GM06990 (cell line): Measurements from ENCODE around the gene CFTR.

DNA sequence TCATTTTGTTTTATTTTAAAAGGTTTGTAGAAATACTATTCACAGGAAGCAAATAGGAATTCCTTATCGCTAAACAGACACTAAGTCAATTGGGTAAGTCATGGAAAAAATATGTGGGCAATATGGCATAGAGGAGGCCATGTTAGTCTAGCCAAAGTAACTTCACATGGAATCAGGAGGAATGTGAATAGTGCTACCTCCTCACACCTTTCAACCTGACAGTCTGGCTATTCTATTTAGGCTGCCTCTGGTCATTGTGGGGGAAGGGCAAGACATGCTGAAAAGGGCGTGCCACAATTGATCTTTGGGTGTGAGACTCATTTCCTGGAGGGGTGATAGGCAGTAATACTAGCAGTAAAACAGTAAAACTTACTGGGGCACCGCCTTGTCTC, 88.9 kb downstream of the TMEM168 start:
- RRBS = no CpG with 5 or more reads among the region's 3 CpGs

DNA sequence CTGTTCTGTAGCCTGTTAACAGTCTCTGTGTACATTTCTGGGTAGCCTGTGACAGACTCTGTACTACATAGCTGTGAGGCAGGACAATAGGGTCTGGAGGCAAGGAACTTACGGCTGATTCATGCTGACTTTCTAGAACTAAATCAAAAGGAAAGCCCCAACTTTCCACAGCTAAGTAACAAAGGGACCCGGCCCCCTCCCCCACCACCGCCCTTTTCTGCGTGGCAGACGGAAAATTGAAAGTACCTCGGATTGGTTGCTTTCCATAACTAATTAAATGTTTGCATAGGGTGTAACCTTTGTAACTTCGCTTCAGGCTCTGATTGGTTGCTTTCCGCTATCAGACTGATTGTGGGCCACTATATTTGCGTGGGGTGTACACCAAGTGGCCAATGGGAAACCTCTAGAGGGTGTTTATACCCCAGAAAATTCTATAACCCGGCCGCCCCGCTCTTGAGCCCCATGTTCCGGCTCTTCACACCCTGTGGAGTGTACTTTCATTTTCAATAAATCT, 1.5 kb upstream of the TMEM168 start:
- RRBS = no CpG with 5 or more reads among the region's 13 CpGs

DNA sequence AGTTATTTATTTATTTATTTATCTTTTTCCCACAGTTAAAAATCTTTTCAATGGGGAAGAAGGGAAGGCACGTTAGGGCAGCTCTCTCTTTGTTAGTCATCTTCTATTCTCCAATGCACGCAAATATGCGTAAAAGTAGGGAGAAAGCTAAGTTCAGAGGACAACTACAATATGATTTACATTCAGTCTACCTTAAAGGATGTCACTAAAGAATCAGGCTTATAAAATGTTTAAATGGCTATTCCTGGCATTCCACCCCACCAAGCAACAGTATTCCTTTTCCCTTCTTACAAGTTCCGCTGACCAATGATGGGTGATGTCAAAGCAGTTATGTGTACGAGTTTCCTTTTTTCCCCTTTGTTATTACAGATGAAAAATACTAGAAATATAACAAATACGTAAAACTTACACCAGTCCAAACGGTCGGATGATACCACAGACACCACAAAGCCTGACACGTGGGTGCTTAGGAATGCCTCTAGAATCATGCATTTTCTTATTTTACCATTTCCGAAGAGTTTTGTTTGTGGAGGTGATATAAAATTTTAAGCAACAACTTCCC, 485 bp upstream of the GPR85 start:
- RRBS = no CpG with 5 or more reads among the region's 10 CpGs

DNA sequence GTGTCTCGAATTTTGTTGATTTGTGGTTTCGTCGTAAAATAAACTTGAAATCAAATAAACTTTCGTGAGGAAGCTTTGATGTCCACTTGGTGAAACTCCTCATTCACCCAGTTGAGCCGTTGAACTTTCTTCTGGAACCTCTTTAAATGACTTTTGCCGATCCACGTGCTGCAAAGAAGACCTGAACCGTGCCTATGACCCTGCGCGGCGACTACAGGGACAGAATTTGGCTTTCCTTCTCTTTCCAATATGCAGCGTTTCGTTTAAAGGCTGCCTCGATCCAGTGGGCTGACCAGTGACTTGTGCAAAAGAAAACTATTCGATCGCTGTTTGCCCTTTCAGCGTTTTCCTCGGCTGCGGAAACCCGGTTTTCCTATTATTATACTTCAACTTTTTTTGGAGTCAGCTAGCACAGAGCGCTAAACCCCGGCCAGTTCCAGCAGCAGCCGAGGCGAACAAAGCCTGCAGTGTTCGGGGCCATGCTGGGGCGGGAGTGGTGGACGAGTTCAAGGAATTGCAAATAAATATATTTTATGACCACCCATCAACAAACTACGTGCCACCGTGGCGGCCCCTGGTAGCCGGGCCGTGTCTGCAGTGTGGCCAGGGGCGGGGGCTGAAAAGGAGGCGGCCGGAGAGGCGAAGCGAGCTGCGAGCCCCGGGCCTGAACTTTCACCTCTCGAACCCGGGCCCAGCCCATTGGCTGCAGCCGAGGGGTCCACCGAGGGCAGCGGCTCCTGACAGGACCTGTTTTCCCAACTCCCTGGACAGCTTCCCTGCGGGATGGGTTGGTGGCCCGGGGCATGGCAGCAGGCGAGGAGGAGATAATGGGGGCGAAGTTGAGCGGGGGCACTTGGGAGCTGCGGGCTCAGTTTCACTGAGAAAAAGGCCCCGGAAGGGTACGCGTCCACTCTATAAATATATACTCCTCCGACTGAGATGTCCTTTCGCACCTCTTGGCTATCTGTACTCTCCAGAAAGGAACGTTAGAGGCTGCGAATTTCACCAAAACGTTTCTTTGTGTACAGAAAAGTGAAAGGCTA, 164.3 kb upstream of the PPP1R3A start:
- RRBS = 43% methylated on average over 15 of the region's 58 CpGs

DNA sequence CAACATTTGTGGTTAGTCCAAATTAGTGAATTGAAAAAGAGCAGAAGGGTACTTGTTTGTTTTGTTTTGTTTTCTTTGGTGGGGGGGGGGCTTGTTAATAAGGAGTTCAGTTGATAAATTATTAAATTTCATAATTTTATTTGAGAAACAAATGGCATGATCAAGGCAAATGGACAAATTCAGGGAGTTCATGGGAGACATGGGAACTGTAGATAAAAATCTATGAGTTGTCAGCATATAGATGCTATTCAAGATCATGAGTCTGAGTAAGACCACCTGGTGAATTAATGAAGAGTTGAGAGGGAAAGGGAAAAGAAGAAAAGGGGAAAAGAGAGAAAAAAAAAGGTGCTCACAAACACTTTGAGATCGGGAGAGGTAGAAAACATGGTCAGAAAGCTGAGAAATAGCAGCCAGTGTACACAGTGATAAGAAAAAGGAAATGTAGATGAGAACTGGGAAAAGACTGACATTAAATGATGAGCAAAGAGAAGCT, 95.0 kb downstream of the FOXP2 start:
- RRBS = no CpG with 5 or more reads among the region's 1 CpG

- RRBS = no CpG with 5 or more reads among the region's 3 CpGs
Observed at GRCh38 chr7:114737416-114737724, 184.5 kb upstream of the MDFIC start.

GRCh38 chr7:114923125-114923871, 1.4 kb downstream of the MDFIC start:
- RRBS = no CpG with 5 or more reads among the region's 14 CpGs

GRCh38 chr7:114995647-114996592, 74.0 kb downstream of the MDFIC start:
- RRBS = no CpG with 5 or more reads among the region's 6 CpGs

- RRBS = no CpG with 5 or more reads among the region's 4 CpGs
Observed at GRCh38 chr7:116097288-116097833, 66.8 kb upstream of the TFEC start.

GRCh38 chr7:116501302-116501905, 1.9 kb downstream of the CAV2 start:
- RRBS = no CpG with 5 or more reads among the region's 6 CpGs

DNA sequence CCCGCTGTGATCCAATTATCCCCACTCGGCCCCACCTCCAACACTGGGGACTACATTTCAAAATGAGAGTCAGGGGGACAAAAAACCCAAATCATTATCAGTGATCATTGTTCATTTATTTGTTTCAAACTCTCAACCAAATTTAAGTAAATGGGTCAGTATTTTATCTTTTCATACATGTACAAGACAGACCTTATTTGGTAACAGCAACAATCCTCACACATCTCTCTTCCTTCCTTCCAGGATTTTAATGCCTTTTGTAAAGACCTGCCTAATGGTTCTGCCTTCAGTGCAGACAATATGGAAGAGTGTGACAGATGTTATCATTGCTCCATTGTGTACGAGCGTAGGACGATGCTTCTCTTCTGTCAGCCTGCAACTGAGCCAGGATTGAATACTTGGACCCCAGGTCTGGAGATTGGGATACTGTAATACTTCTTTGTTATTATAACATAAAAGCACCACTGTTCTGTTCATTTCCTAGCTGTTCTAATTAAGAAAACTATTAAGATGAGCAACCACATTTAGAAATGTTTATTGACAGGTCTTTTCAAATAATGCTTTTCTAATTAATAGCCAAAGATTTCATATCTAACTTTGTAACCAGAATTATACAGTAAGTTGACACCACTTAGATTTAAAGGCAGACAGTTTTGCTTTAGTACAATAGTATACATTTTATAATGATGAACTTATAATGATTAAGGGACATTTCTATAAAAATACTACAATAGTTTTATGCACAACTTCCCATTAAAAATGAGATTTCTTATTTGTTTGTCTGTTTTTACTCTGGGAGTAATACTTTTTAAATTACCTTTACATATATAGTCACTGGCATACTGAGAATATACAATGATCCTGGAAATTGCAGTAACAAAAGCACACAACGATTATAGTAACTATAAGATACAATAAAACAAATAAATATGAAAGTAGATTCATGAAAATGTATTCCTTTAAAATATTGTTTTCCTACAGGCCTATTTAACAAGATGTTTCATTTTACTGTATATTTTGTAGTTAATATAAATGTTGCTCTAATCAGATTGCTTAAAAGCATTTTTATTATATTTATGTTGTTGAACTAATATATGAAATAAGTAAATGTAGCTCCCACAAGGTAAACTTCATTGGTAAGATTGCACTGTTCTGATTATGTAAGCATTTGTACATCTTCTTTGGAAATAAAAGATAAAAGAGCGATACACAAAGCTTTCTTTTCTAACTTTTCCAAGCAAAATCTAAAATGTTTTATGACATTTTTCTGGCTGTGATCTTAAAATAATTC, 6.6 kb downstream of the CAV2 start:
- RRBS = no CpG with 5 or more reads among the region's 7 CpGs

DNA sequence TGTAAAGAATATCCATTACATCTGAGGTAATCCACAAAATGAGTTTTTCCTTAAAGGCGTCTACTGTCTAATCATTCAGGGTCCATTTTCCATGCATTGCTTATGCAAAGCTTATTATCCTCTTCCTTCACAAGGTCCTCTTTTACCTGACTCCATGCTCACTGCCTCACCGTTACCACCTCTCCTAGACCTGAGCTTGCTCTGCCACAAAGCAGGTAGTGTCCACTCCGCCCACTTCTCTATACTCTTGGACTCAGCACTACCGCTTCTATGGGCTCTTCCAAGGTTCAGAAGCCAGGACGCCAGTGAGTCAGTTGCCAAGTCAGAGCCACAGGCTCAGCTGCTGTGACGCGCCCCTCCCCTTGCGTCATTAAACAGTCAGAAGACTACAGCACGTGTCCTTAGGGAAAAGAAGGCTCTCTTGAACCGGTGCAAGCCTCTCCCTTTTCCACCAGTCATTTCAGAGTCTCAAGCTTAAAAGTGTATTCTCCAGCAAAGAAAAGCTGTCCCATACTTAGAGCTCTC, 41.2 kb upstream of the MET start:
- RRBS = no CpG with 5 or more reads among the region's 10 CpGs

GRCh38 chr7:116686739-116687507, 14.9 kb downstream of the MET start:
- RRBS = no CpG with 5 or more reads among the region's 7 CpGs

DNA sequence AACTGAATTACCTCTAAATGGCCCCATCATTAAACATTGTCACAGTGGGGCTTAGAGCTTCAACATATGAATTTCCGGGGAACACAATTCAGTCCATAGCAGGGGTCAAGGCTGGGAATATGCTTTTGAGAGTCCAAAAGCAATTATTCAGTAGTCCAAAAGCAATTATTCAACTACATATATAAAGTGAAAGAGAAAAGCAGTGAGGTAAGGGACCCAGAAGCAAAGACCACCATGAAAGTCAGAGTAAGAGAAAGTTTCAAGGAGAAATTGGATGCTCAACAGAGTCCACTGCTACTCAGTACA, 76.2 kb upstream of the CAPZA2 start:
- RRBS = no CpG with 5 or more reads among the region's 1 CpG

DNA sequence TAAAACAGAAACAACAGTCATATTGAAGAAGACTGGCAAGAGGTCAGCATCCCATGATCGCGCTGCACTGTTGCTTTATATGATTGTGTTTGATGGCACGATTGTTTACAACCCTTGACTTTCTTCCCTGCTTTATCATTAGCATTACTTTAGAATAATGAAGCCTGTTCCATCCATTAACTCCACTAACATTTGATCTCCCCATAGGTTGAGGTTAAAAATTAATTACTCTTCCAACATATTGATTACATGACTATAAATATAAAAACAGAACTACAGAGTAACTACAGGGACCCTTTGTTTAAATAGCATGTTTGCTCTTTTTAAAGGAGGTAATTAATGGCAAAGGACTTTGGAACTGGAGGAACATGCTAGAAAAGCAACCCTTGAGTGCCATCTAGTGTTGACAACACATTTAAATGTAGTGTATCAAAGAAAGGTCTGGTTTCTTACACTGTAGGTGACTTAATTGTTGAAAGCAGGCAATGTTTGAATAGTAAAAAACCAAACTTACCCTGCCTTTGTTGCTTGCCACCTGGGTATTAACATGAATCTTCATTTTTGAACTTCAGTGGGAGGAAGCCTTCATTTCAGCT, 52.8 kb upstream of the CAPZA2 start:
- RRBS = no CpG with 5 or more reads among the region's 3 CpGs

- RRBS = no CpG with 5 or more reads among the region's 1 CpG
Observed at GRCh38 chr7:117026490-117027021, 73.3 kb downstream of the ST7 start.

GRCh38 chr7:117072538-117073211, 119.4 kb downstream of the ST7 start:
- RRBS = no CpG with 5 or more reads among the region's 7 CpGs

DNA sequence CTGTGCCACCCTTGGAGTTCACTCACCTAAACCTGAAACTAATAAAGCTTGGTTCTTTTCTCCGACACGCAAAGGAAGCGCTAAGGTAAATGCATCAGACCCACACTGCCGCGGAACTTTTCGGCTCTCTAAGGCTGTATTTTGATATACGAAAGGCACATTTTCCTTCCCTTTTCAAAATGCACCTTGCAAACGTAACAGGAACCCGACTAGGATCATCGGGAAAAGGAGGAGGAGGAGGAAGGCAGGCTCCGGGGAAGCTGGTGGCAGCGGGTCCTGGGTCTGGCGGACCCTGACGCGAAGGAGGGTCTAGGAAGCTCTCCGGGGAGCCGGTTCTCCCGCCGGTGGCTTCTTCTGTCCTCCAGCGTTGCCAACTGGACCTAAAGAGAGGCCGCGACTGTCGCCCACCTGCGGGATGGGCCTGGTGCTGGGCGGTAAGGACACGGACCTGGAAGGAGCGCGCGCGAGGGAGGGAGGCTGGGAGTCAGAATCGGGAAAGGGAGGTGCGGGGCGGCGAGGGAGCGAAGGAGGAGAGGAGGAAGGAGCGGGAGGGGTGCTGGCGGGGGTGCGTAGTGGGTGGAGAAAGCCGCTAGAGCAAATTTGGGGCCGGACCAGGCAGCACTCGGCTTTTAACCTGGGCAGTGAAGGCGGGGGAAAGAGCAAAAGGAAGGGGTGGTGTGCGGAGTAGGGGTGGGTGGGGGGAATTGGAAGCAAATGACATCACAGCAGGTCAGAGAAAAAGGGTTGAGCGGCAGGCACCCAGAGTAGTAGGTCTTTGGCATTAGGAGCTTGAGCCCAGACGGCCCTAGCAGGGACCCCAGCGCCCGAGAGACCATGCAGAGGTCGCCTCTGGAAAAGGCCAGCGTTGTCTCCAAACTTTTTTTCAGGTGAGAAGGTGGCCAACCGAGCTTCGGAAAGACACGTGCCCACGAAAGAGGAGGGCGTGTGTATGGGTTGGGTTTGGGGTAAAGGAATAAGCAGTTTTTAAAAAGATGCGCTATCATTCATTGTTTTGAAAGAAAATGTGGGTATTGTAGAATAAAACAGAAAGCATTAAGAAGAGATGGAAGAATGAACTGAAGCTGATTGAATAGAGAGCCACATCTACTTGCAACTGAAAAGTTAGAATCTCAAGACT, at the start of gene CFTR:
Gene CFTR (plus strand): TSS at position 765 of the 1,138 bp plus-strand sequence.
- RRBS = 34% methylated on average over 6 of the region's 55 CpGs

DNA sequence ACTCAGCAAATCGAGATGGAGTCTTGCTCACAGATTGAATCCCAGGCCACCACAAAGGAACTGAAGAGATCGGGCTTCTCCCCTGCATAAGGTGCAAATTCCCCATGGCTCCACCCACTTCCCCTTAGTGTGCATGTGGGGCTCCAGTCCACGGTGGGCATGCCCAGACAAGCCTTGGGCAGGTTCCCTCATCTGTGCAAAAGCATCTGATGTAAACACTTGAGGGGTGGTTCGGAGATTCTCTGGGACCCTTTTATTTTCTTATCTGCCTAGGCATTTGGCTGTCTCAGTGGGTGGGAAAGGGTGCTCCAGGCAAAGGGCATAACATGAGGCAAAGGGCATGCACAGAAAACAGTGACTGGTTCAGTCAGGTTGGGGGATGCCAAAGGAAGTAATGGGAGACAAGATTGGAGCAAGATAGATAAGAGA, 150.7 kb downstream of the CFTR start:
- RRBS = no CpG with 5 or more reads among the region's 4 CpGs

DNA sequence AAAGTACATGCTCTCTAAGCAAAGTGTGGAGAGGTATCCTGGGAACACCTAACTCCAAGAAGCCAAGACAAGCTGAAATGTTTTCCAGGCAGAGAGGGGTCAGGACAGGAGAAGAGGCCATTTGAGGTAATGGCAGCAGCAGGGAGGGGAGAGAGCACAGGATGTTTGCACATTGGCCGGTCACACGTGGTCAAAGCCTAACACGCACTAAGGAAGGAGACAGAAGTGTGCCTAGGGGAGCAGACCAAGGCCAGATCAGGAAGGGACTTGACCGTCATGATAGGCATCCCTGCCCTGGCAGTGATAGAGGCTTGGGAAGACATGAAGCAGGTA, 101.5 kb downstream of the CTTNBP2 start:
- RRBS = no CpG with 5 or more reads among the region's 4 CpGs